GM19239 (cell line): ENCODE data around the gene CYP4F2.

DNA sequence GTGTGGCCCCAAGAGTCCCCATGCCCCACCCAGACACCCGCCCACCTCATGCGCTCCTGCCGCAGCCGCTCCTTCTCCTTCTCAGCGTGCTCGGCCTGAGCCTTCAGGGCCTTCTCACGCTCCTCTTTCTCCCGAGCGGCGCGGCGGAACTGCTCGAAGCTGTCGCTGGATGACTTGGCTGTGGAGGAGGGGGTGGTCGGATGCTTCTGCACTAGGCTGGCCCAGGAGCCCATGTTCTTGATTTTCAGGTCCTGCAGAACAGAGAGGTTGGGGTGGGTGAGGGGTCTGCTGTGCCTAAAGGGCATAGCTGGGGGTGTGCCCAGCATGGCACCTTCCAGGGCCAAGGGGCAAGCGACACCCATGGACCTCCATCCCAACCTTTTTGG is 6.8 kb upstream of the EPHX3 start:
- RRBS, result no CpG with 5 or more reads among the region's 16 CpGs

- RRBS, result no CpG with 5 or more reads among the region's 24 CpGs
These were observed 22.9 kb upstream of the EPHX3 start for GRCh38 chr19:15254951-15255660.

DNA sequence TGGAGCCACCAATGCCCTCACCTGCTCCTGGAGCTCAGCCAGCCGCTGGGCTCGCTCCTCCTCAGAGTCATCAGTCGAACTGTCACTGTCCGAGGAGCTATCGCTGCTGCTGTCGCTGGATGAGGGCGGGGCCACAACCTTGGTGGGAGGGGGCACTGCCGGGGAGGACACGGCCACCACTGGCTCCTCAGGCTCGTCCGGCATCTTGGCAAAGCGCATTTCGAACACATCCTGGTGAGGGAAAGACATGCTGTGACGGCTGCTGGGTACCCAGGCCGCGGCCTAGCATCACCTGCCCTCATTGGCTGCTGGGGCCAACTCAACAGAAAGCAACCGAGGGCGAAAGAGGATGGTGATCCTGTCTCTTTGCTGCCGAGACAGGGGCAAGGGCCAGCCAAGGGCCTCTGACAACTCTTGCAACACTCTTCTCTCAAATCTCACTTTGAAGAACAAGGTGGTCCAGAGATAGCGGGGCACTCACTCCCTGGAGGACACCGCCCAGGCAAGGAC is 24.8 kb upstream of the EPHX3 start:
- RRBS, result 99% methylated on average over 4 of the region's 21 CpGs

DNA sequence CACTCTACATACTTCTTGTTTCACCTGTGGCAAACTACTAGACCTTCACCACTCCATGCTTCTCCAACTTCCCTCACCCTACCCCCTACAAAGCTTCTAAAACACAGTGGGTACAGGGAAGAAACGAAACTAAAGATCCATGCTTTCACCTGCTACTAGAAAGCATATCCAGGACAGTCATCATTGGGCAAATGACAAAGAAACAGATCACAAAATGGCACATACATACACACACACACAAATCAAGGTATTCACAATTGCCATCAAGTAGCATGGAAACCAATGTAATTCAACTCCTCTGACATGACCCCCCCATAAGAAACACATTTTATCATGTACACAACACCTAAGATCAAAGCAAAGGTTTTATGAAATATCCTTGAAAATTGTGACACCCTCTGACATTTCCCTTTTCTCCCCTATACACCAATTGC is 10.5 kb downstream of the BRD4 start:
- RRBS, result no CpG with 5 or more reads among the region's 1 CpG

- RRBS, result 40% methylated on average over 5 of the region's 19 CpGs
These were observed 1.6 kb downstream of the AKAP8 start for GRCh38 chr19:15377915-15378385.

- RRBS, result no CpG with 5 or more reads among the region's 7 CpGs
These were observed 1.3 kb downstream of the AKAP8L start for GRCh38 chr19:15417490-15417969.

DNA sequence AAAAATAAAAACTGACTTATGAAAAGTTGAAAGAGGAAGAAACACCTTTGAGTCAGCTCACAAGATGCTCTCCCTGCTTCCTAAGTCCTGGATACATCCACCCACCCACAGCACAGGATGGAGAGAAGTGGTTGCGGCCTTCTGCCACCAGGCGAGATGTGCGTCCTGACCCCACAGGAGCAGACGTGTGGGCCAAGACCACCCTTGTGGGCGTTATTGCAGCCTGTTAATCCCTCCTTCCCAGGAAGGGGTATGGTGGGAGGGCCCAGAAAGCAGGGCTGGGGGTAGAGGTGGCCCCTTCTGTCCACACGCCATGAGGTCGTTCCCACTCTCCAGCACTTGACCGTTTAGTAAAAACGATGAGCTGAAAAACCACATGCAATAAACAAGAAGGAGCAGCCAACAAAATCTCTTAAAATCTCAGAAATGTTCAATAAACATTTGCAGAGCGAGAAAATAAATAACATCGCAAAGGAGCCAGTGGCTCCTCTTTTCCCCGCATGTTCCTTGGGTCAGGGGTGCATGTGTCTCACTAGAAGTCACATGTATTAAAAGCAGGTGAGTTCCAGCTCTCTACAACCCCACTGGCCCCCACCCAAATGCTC is 2.4 kb upstream of the AKAP8L start:
- RRBS, result no CpG with 5 or more reads among the region's 12 CpGs

GRCh38 chr19:15424548-15424816 is 5.7 kb upstream of the AKAP8L start:
- RRBS, result 93% methylated on average over 5 of the region's 21 CpGs

- RRBS, result 1% methylated on average over 6 of the region's 17 CpGs
These were observed 687 bp downstream of the WIZ start for GRCh38 chr19:15449120-15449417.

DNA sequence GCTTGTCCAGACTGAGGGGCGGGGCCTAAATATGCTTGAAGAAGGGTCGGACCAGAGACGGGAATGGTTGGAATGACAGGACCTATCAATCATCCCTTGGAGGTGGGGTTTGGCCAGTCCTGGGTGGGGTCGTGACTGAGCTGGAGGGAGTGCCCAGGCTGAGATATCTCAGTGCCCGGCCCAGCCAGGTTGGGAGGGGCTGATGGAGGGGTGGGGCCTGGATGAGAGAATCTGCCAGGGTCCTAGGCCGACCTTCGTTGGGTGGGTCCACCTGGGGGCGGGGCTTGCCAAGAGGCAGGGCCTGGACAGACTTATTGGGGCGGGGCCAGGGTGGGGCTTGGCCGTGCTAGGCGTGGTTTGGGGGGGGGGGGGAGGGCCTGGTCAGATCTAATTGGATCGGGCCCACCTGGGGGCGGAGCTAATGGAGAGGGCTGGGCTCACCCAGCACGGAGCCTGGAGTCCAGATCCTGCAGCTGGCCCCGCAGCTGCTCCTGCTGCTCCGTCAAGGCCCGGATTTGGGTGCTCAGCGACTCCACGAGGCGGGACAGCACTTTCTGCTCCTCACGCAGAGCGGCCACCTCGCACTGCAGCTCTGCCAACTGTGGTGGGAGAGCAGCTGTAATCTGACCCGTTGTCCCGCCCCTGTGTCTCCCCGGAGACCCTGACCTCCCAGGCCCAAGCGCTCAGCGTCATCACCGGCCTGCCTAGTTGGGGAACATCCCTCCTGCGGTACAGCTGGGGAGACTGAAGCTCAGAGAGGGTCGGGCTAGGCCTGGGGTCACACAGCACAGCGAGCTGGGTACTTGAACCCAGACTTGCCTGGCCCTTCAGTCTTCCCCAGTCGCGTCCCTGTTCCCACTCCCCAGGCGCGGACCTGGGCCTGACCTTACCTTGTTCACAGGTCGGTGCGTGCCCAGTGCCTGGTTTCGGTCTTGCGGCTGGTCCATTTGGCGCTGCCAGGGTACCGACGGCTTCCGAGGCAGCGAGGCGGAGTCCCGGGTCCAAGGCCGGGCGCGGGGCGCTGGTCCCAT is 2.8 kb upstream of the WIZ start:
- RRBS, result 99% methylated on average over 4 of the region's 51 CpGs

DNA sequence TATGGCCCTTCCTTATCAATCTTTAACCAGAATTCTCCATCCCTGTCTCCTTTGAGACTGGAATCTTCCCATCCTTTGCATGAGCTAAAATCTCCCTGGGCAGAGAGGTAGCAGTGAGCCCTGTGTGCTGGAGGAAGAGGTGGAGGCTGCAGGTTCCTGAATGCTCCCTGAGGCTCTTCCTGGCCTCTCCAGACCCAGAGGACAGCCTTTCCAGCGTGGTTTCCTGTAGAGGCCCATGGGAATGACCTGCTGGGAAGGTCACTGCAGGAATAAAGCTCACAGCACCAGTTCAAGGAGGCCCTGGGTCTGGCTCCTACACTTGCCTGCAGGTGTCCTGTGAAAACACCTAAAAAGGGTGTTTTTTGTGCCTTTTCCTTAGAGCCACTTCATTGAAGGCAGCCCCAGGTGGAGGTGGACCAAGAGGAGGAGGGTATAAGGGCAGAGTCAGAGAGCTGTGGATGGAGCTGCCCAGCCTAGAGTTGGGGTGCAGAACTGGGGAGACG is 4.6 kb downstream of the OR10H2 start:
- RRBS, result no CpG with 5 or more reads among the region's 2 CpGs

GRCh38 chr19:15830385-15831272 is 15.2 kb upstream of the OR10H1 start:
- RRBS, result no CpG with 5 or more reads among the region's 12 CpGs

- RRBS, result no CpG with 5 or more reads among the region's 4 CpGs
These were observed at the start of gene CYP4F2 for GRCh38 chr19:15897903-15898415. CYP4F2 (minus strand) TSS chr19:15898074.

DNA sequence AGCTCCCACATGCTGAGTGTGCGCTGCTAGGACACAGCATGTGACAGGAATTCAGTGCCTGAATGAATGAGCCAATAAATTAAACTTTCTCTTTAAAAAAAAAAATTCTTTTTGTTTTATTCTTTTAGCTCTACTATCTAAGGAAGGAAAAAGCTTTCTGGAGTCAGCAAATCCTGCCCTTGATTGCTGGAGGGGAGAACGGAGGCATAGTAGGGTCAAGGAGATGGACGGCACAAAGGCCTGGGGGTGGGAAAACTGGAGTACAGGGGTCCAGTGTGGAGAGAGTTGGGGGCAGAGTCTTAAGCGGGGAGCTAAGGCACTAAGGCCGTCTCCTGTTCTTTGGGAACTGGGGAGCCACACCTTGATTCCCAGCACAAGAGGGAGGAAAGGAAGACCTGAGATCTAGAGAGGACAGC is 10.1 kb upstream of the TPM4 start:
- RRBS, result no CpG with 5 or more reads among the region's 5 CpGs

GRCh38 chr19:16073113-16073697 is 3.1 kb upstream of the TPM4 start:
- RRBS, result no CpG with 5 or more reads among the region's 7 CpGs

- RRBS, result no CpG with 5 or more reads among the region's 12 CpGs
These were observed 14.9 kb downstream of the TPM4 start for GRCh38 chr19:16091210-16091670.

DNA sequence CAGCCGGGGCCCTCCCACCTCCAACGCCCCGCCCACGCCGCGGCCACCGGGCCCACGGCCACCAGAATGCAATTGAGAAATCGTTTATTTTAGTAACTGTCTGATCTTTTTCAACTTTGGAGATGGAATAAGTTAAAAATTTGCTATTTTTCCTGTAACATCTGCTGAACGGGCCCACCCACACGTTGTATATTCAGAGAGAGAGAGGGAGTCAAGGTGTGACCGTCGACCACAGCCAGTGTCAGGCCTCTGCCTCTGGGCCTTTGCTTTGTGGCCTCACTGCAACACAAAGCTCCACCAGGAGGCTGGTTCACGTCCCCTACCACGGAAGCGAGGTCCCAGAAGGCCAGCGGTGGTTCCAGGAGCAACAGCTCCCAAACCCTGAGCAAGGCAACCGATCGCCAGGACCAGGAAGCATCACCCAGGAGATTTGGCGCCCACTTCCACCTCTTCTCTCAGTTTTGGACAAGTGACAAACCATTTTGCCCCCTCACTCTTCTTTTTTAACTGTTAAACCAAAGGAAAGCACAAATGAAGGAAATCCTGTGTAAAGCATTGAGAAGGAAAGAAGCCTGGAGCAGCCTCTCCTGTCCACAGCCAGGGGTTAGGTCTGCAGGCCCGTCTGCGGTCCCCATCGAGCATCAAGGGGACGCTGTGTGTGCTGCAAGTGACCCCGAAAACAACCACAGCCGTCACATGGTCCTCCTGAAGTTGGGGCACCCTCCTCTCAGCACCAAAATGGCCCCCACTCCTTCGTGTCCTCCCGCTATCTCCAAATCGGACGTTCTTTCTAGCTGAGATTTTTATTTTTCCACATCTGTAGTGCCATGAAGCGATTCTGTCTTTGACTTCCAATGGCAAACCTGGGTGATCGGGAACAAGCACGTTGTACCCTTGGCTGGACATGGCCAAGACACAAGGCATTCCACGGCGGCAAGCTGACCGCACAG is 10.8 kb upstream of the HSH2D start:
- RRBS, result 94% methylated on average over 7 of the region's 36 CpGs

DNA sequence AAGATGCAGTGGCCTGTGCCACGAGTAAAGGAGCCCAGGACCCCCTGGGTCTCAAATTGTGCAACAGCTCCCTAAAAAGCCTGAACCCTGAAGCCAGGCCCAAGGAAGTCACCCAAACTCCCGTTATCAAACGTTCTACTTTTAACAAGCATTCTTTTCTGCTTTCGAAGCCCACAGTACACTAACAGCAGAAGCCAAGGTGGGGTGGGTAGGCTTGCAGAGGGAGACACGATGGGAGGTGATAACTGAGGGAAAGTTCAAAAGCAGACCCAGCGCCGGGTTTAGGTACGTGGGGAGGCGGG is 49.7 kb downstream of the KLF2 start:
- RRBS, result no CpG with 5 or more reads among the region's 9 CpGs

GRCh38 chr19:16382596-16383694 is 58.3 kb downstream of the KLF2 start:
- RRBS, result 6% methylated on average over 3 of the region's 24 CpGs

GRCh38 chr19:16445000-16445937 is 26.5 kb downstream of the EPS15L1 start:
- RRBS, result no CpG with 5 or more reads among the region's 18 CpGs